Melanocyte of skin (primary cell): Measurements from ENCODE around the genes TRIM62 and HMGB4.

- CAGE, long polyA plus RNA, 2 experiments = no peak in any of the 2 experiments
Measured at GRCh38 chr1:32904198-32904883, 3.2 kb upstream of the TMEM54 start.

GRCh38 chr1:33008344-33009087 is 28.2 kb downstream of the AK2 start:
- CAGE, long polyA plus RNA, 2 experiments = no peak in any of the 2 experiments

DNA sequence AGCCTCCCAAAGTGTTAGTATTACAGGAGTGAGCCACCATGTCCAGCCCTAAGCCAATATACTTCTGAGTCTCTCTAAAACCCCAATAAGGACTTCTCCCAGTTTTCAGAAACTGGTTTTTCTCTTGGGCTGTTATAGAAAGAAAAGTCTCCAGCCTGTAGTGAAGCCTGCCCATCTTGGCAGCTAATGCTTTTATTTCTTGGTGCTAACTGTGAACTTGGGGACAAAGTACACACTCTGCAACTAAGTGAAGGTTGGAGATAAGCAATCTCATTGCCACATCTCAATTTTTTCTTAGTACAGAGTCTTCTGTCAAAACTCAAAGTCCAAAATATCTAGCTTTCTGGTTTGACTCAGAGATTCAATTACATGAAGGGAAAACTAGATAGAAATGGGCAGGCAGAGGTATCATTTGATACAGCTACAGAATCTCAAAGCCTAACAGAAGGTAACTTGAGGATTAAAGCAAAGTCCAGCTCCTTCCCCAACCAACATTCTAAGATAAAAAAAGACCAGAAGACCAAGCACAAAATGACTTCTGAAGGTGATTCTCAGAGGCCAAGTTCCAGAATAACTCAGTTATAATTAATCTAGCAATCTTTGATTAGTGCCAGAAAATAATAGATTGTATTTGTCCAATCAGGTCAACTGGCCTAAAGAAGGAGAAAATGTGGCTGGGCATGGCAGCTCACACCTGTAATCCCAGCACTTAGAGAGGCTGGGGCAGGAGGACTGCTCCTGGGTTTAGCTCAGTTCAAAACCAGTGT is 13.9 kb downstream of the AK2 start:
- CAGE, long polyA plus RNA, 2 experiments = no peak in any of the 2 experiments

DNA sequence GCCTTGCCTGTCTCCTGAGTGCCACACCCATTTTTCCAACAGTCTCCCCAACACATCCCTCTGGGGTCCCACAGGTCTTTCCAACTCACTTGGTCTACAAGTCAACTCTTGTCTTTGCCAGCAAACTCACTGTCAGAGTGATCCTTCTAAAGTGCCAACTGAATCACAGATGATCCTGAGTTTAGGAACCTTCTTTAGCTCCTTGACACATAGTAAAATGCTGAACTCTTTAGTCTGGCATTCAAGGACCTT is 19.9 kb downstream of the TRIM62 start:
- CAGE, long polyA plus RNA, 2 experiments = no peak in any of the 2 experiments

- CAGE, long polyA plus RNA, 2 experiments = no peak in any of the 2 experiments
Measured at GRCh38 chr1:33180427-33181176, 1.2 kb downstream of the TRIM62 start.

DNA sequence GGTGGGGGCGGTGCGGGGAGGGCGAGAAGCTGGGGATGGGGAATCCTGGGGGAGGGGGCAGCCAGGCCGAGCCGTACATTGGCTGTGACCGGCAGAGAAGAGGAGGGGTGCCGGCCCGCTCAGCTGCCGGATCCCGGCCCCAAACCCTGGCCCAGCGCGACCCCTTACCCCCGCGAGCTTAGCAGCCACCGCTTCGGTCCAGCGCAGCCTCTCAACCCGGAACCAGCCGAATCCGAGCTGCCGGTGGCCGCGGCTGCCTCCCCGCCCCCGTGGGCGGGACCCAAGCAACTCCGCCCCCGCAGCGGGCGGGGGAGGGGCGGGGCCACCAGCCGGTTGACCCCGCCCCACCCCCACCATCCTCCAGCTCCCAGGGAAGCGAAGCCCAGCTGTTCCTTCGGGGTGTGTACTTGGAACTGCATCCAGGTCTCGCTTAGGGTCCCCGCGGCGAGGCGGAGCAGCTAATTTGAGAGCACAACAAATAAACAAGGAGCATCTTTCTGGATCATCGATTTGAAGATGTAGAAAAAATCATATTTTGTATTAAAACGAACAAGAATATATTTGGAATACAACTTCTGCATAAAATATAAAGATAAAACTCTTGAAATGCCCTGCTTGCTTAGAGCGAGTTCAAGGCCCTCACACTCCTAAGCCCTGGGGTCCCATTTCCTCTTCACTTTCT is at the start of gene TRIM62:
Gene TRIM62, minus strand, starts transcription at position 218 of the 682 bp plus-strand sequence.
- CAGE, long polyA plus RNA, 2 experiments = no peak in any of the 2 experiments

- CAGE, long polyA plus RNA, 2 experiments = no peak in any of the 2 experiments
Measured at GRCh38 chr1:33219962-33220342, 36.3 kb upstream of the ZNF362 start.

DNA sequence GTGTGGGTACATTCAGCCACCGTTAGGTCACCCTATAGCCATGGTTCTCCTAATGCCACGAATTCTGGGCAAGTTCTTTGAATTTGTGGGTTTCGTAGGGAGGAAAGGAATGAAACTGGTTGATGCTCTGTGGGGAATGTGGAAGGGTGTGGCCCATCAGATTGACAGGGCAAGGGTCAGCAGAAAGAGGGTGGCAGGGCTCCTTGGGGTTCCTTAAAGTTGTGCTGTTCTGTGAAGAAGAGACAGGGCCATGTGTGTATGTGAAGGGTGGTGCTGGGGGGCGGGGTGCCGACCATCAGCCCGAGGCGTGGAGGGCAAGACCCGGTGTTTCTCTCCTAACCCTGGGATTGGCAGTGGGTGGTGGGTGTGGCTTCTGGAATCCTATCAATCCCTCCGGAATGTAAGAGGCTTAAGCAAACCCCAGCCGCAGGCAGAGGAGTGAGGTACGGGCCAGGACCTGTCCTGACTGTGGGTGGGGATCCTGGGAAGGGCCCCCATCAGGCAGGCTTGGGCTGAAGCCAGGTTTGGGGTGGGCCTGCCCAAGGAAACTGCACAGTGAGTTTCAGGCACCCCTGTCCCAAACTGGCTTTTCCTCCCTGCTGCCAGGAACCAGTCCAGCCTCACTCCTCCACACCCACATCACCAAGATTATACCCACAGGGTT is 35.3 kb upstream of the ZNF362 start:
- CAGE, long polyA plus RNA, 2 experiments = no peak in any of the 2 experiments

DNA sequence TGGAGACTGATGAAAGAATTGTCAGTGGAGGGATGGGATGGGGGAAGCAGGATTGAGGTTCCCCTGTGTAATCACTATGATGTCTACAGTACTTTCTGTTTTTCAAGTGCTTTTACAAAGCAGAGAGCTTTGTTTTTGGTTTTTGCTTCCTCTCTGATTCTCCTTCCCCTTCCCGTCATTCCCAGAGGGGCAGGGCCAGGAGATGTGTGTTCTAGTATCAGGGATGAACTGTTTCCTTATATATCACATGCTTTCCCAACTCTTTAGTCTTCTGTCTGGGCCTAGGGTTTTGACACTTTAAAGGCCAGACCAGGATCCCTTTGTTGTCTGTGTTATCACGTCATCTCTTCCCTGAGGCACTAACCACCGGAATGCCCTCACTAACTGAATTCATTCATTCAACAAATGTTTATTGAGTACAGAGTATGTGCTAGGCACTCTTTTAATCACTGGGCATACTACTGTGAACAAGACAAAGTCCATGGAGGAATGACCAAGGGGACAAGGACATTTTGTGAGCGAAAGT is 12.2 kb upstream of the ZNF362 start:
- CAGE, long polyA plus RNA, 2 experiments = no peak in any of the 2 experiments

- CAGE, long polyA plus RNA, 2 experiments = no peak in any of the 2 experiments
Measured at GRCh38 chr1:33276187-33276765, 20.0 kb downstream of the ZNF362 start.

DNA sequence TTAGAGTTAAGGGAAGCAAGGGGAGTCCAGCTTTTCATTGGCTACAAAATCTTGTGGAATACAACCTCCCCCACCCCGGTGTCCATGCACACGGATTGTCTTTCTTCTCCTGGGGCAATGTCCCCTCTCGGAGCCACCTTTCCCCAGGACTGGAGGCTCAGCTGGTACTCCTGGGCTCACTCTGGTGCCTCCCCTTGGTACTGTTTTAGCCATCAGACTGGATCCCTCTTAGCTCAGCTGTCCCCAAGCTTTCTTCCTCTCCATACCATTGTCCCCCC is 165 bp downstream of the A3GALT2 start:
- CAGE, long polyA plus RNA, 2 experiments = no peak in any of the 2 experiments

- CAGE, long polyA plus RNA, 2 experiments = no peak in any of the 2 experiments
Measured at GRCh38 chr1:33337917-33338415, 17.1 kb upstream of the A3GALT2 start.

GRCh38 chr1:33863893-33864336 is at the start of gene HMGB4:
TSS of gene HMGB4 (plus strand) at chr1:33864079.
- CAGE, long polyA plus RNA, 2 experiments = no peak in any of the 2 experiments

GRCh38 chr1:34885343-34886193 is 26.0 kb upstream of the SMIM12 start:
- CAGE, long polyA plus RNA, 2 experiments = no peak in any of the 2 experiments

DNA sequence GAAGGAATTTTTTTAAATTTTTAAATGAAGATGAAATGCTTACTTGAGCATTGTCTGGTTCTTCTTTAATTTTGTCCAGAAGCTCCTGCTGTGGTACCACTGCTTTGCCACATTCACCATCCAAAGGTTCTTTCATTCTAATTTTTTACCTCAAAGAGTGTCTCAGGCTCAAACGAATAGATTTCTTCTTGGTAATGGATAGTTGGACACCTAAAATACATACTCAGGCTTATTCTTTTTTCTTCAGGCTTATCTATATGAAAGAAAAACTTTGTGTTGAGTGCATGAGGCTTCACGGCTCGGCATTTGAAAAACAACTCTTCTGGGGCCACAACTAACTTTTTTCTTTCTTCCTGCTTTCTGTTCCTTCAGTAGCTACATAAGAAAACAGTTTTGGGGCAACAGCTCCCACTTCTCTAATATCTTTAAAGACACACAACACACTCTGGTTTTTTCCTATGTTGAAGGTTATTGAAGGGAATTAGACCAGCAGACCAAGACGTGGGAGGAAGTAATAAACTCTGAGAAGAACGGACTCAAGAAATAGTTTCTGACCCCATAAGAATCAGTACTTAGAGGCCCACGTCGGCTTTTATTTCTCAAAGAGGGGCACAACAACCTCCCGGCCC is 1.1 kb downstream of the ZMYM6 start:
- CAGE, long polyA plus RNA, 2 experiments = no peak in any of the 2 experiments

- CAGE, long polyA plus RNA, 2 experiments = no peak in any of the 2 experiments
Measured at GRCh38 chr1:35146157-35146795, 46.7 kb downstream of the SFPQ start.

- CAGE, long polyA plus RNA, 2 experiments = no peak in any of the 2 experiments
Measured at GRCh38 chr1:35190434-35190677, 2.6 kb downstream of the SFPQ start.

- CAGE, long polyA plus RNA, 2 experiments = no peak in any of the 2 experiments
Measured at GRCh38 chr1:35210267-35210605, 17.3 kb upstream of the SFPQ start.

DNA sequence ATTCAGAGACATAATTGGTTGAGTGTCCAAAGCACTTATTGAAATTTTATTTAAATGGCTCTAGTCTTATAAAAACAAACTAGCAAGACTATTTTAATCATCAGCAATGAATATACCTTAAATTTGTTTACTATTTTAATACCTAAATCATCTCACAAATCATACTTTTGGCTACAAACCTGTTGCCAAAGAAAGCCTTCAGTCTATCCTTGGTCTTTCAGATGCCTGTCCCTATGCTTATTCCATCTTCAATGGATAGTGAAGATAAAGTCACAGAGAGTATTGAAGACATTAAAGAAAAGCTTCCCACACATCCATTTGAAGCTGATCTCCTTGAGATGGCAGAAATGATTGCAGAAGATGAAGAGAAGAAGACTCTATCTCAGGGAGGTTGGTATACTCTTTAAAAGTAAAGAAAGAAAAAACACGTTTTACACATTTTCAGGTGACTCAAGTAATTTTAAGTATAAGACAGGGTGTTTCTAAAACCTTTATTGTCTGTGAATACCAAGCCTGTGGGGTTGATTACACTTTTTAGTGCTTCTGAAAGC is 128.7 kb downstream of the ZMYM4 start:
- CAGE, long polyA plus RNA, 2 experiments = no peak in any of the 2 experiments

DNA sequence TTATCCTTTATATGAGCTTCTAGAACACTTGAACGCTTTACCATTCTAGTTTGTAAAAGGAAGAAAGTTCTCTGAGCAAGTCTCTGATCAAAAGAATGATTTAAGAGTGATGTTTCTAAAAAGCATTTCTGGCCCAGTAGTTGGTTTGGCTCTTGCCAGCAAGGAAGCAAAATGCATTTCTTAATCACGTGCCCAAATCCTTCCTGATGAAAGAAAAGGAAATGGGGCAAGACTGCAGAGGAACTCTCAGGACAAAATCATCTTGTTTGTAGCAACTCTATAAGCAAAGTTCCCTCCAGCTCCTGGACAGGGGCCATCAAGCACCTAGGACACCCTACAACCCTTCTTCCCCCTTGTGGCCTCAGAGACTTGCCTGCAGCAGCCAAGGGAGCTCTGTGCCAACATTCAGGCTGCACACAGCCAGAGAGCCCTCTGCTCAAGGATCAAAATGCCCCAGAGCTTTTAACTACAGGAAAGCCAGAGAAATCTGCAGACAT is 105.2 kb downstream of the KIAA0319L start:
- CAGE, long polyA plus RNA, 2 experiments = no peak in any of the 2 experiments